Measurements from ENCODE around the genes NPS and PTPRE.

DNA sequence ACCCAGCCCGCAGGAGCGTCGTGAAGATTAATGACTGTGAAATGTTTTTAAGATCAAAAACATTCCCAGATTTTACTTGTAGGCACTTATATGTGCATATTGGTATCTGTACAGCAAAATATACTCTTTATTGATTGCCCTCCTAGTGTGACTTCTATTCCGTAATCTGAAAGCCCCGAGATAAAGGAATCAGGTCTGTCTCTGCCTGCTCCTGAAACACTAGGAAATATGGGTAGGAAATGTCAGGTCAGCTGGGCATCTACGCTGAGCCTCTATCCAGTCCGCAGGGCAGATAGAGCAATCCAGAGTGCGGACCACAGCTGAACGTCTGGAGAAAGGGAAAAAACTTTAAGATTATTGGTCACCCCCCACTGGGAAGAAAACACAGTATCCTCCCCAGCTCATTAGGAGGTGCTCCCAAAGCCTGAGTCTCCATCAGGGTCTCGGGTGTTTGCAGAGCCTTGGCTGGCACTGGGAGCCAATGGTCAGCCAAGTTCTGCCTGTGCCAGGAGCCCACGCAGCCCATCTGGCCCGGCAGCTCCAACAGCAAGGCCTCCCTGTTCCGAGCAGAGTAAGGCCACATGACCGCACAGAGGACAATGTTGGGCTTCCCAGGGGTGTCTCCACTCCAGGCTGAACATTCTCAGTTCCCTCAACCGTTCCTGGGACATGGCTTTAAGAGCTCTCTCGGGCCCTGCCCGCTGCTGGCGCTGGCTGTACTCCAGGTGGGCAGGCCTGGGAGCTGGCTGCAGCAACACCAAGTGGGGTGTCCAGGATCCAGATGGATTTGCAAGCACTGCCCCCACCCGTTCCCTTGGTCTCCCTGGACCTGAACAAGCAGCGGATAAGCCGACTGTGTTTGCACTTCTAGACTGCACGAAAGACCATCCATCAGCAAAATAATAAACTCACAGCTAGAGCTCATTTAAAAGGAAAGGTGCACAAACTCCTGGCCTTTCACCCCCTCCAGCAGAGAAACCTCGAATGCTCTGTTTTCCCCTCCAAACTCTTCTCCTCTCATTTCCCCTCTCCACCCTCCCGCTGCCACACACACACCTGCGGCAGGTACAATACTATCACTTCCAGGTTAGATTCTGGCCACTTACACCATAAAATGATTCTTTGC, 125.1 kb upstream of the CTBP2 start:
- PRO-cap, result unidirectional peak, minus-strand start at position 649 of the sequence

- PRO-cap, result no peak
Measured at GRCh38 chr10:125162047-125162387, 134.1 kb upstream of the CTBP2 start.

- PRO-cap, result no peak
Measured at GRCh38 chr10:125666540-125666739, 16.5 kb downstream of the TEX36 start.

DNA sequence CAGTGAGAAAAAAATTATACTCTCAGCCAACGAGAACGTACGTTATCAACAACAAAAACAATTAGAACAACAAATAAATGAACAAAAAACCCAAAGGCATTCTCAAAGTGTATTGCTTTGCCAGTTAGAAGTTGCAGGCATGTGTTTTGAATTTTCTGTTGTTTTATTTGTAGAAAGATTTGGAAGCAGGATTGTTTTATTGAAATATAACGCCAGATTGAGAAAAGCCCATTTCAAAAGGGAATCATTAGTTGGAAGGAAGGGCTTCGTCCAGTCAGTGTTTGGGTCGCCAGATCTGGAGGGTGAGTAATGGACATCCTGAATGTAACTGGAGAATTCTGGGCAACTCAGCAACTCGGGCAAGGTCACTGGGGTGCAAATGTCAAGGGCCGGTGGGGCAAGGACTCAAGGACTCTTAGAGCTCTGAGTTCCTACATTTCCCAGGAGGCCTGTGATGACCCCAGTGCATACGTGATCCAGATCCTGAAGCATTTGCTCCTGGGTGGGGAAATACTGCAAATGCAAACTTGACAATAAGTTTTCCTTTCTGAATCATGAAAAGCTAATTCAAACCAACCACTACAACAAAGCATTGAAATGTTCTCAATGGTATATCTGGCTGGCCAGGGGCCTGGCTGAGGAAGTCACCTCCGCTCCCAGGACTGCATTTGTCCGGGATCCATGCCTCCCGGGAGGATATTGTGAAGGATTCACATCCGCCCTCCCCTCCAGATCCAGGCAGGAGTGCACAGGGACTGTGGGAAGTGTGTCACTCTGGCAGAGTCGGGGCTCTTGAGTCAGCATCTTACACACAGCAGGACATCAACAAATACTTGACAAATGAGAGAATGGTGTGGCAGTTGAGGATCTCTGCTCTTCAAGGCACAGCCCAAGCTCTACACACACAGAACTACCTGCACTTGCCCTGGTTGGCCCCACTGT, 164.0 kb downstream of the FANK1 start:
- PRO-cap, result unidirectional peak, plus-strand start at position 854 of the sequence

DNA sequence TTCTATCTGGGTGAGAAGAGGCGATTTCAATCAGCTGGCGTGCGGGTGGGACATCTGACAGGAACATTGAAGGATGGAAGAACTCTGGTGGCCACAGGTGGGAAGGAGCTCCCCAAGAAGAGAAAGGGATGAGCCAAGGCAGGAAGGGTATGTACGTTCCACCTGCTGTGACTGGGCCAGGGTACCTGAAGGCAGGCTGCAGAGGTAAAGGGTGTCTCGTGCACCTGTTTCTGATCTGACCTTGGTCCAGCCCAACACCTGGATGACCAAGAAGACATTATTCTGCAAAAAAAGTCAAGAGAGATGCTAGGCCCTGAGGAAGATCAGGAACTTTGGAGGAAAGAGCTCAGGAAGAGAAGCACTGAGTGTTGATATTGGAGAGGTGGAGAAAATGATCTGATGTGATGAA, 38.3 kb upstream of the DOCK1 start:
- PRO-cap, result no peak

DNA sequence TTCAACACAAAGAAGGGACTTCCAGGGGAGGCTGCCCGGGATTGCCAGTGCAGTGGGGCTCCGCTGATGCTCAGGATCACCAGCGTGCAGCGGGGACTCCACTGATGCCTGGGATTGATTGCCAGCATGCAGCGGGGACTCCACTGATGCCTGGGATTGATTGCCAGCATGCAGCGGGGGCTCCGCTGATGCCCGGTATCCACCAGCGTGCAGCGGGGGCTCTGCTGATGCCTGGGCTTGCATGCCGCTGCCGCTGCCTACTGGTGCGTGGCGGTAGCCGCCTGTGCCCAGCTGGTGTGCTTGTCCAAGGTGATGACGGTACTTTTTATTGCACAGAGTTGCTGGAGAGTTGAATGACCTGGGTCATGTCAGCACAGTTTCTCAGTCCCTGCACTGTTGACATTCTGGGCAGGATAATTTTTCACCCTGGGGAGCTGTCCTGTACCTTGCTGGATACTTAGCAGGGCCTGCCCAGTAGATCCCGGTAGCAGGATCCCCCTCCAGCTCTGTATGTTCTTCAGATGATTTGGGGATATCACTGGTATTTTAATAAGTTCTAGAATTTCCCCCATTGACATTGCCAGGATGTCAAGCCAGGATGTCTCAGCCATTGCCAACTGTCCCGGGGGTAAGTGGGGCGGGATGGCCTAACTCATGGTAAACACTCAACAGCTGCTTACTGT, 13.0 kb downstream of the DOCK1 start:
- PRO-cap, result no peak

GRCh38 chr10:126921842-126922500, 16.7 kb downstream of the DOCK1 start:
- PRO-cap, result unidirectional peak, plus-strand start at chr10:126922368

DNA sequence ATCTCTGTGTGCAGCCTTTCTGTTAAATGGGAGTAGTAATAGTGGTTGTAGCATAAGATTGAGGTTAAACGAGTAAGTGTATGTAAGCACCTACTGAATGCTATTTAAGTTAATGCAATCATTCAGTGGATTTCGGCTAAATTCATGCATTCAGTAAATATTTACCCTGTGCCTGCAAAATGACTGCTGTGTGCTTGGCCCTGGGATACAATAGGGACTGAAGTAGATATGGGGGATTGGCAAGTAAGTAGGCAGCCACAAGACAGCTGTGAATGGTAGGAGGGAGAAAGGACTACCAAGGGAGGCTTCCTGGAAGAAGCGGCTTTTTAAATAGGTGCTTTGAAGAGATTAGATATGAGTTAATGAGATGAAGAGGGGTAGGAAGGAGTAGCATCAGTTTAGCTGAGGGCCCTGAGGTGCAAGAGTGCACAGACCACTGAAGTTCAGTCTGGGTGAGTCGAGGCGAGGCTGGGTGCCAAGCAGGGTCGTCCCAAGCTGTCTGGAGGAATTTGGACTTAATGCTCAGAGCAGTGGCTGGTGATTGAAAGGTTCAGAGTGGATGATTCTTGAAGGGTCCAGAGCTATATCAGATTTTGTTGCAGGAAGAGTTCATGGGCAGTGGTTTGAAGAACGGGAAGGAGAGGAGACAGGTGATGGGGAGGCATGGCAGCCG, 38.3 kb downstream of the DOCK1 start:
- PRO-cap, result no peak

DNA sequence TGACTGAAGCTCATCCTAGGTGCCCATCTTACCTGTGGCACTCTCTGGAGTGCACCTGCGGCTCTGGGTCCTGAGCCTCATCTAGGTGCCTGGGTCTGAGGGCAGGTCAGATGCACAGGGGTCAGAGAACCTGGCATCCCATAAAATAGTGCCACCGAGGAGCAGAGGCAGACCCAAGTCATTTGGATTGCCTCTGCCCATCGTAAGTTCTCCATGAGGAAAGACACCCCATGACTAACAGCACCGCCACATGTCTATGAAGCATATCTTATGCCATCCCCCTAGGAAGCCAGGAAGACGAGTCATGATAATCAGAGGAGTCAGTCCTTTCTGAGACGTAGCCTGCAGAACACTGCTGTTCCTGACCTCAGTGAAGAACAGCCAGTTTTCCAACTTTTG, 51.3 kb downstream of the INSYN2A start:
- PRO-cap, result no peak

DNA sequence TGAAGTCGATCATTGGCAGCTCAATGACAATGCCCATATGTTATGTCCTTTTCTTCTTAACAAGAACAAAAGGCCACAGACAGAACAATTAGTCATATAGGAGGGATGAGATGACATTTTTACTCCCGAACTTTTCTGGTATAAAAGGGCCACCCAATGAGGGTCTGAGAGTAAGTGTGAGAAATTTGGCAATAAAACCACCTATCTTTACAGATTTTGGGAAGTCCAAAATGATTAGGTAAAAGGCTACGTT, at the start of gene NPS:
NPS (plus strand) TSS at position 171 of the 253 bp plus-strand sequence.
- PRO-cap, result no peak

DNA sequence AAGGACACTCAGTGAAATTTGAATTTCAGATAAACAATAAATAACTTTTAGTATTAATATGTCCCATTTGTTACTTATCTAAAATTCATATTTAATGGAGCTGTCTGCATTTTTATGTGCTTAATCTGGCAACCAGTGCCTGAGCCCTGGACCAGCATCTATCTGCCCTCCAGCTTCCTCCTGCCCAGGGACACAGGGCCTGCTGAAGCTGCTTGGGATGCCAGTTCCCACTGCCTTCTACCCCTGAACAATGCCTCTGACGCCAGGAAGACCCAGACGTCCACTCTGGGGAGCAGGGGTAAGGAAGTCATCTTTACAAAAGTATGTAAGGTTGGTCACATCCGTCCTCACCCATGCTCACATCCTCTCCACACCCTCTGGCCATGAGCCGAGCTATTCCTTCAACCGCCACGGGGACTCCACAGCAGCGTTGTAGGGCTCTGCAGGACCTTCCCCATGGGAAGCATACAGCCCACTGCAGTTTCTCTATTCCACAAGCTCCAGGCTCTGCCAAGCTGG, 58.6 kb downstream of the CLRN3 start:
- PRO-cap, result bidirectional peak, plus-strand start at position 425 of the sequence, minus-strand start at position 252 of the sequence

DNA sequence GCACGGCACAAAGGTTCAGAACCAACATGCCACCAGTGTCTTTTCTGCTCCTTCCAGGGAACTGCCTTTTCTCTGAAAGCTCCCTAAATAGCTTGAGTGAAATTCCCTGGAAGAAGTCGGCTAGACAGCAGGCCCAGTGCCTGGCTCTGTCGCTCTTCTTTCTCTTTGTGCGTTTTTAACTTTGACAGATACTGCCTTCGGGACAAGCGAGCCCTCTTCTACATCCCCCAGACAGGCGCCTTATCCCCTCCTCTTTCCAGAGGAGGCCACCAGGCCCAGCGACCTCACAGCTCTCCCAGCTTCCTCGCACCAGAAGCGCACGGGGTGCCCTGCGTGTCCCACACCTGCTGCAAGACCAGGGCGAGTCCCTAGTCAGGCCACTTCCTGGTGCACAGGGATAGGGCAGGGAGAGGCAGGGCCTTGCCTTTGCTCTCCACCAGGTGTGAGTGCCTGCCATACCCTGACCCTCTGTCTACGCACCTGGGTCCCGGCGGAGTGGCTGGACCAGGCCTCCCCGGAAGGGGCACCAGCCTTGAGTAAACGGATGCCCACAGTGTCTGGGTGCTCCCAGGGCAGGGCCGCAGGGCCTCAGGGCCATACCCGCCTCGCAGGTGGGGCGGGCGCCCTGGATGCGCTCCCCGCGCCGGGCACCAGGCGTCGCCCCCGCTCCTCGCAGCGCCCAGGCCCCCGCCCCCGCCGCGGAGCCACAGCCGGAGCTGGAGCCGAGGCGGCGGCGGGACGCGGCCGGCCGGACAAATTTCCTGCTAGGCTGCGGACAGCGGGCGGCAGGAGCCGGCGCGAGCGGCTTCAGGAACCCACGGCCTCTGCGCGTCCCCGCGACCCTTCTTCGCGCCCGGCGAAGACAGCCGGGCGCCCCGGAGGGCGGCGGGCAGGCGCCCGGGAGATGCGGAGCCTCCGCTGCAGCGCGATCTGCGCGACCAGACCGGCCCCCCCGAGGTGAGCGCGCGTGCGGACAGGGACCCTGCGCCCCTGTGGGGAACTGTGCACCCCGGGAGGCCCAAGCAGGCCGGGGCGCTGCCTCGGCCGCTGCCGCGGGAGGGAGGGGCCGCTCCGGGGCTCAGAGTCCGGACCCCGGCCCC, at the start of gene PTPRE:
PTPRE (plus strand) TSS at position 751 of the 1,100 bp plus-strand sequence.
- PRO-cap, result unidirectional peak, plus-strand start at position 725 of the sequence; unidirectional peak, plus-strand start at position 849 of the sequence; unidirectional peak, plus-strand start at position 1,021 of the sequence

GRCh38 chr10:127977380-127978019, 70.6 kb downstream of the PTPRE start:
- PRO-cap, result unidirectional peak, minus-strand start at chr10:127977496; bidirectional peak, plus-strand start at chr10:127977901, minus-strand start at chr10:127977721

GRCh38 chr10:127978914-127979592, 72.2 kb downstream of the PTPRE start:
- PRO-cap, result no peak

DNA sequence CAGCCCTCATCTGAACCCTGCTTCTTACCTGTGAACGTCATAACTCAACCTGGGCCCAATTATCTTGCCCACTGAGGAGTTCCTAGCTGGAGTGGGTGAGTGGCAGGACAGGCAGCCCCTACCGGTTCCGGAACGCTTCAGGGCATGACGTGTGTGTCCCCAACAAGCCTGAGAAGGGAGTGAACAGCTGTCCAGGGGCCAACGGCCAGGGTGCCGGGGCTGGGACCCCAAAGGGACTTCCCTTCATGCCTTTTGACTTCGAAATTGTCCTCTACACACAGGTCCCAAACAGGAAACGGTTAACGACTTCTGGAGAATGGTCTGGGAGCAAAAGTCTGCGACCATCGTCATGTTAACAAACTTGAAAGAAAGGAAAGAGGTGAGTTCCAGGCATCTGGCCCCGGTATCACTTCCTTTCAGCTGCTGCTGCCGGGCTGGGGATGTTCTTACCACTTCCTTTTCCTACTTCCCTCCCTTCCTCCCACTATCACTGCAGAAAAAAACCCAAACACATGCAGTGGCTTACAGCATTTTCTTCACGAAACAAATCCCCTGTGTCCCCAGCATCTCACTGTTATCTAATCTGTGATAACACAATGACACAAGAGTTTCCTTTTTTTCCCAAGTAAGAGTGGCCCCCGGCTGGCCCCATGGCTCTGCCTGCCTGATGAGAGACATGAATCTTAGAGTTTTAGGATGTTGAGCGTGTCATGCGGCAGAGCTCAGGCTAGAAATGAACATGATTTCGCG, 63.2 kb downstream of the MKI67 start:
- PRO-cap, result no peak

- PRO-cap, result bidirectional peak, plus-strand start at chr10:128064969, minus-strand start at chr10:128064651
Measured at GRCh38 chr10:128063758-128064819, 62.1 kb downstream of the MKI67 start.

DNA sequence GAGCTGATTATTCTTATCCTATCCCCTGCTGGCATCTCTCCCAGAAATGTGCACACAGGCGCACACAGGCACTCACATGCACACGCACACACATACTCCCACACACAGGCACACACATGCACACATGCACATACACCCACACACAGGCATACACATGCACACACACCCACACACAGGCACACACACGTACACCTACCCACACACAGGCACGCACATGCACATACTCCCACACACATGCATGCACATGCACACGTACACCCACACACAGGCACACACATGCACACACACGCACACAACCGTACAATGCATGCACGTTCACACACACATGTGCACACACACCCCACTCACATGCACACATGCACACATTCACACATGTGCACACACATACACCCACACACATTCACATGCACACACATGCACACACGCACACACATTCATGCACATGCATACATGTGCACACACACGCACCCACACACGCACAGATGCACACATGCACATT, 59.4 kb downstream of the MKI67 start:
- PRO-cap, result no peak

- PRO-cap, result no peak
Measured at GRCh38 chr10:128067573-128068673, 58.3 kb downstream of the MKI67 start.

DNA sequence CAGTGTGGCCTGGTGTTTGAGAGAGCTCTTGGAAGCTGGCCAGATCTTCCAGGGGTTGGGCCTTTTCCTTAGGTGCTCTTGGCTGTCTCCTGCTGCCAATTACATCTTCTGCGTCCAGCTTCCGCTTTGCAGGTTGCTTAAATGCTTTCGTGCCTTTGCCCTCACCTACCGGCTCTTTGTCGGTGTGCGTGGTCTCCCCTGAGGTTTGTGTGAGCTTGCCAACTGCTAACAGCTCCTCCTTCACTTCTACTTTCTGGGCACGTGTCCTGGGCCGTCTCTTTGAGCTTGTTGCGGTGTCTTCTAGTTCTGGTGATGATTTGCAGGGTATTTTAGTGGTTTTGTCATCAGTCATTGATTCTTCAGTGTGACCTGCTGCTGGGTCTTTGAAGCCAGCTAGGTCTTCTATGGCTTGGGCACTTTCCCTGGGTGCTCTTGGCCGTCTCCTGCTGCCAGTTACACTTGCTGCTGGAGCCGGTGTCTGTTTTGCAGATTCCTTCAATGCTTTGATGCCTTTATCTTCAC, 23.1 kb downstream of the MKI67 start:
- PRO-cap, result no peak

- PRO-cap, result no peak
Measured at GRCh38 chr10:128107213-128108185, 18.7 kb downstream of the MKI67 start.

Data from cardiac septum (tissue), 1 donor.